Mucosa of descending colon (tissue), 1 donor: ENCODE measurements around a stretch of chr2.

- PRO-cap: no peak
Measured at GRCh38 chr2:179124290-179125291, 74.7 kb upstream of the CCDC141 start.

- PRO-cap: no peak
Measured at GRCh38 chr2:179183013-179183270, 81.7 kb downstream of the SESTD1 start.

DNA sequence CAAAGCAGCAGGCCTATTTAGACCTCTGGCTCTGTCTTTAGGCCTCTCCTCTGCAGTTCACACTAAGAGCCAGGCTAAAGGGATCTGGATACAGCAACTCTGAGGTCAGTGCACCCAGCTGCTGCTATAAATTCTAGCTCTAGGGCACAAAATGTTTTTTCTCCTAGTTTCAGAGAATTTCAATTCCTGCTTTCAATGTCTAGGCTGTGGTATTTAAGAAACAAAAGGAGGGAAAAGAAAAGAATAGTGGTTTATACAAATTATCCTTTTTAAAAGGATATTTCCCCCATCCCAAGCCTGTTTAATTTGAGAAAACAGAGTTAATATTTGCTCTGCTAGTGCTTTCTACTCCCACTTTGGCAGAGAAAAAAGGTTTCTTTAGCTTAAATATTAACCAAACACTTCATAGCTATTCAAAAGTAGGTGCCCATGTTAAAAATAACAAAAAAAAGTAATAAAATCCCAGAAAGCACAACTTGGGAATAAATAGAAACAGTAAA is 293.6 kb upstream of the SESTD1 start:
- PRO-cap: no peak

DNA sequence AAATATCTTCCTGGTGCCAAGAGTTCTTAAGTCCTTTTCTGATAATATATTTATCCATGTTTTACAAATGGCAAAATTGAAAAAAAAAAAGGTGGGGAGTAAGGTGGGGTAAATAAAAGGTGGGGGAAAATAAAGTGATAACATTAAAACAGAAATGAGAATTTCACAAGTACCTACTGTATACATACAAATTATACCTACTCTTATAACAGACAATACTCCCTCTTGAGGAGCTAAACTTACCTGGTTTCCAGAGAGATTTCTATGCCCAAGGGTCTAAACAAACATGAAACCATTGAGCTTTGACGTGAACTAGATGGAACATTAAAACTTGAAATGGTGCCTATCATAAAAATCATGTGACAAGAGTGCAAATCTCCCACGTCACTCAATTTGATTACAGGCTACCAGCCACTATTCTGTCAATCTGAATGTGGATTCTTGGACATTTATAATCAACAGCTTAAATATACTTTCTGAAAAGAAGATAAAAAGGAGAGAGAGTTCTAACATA is 297.0 kb upstream of the SESTD1 start:
- PRO-cap: no peak

- PRO-cap: no peak
Measured at GRCh38 chr2:179594305-179594576, 267.2 kb downstream of the ZNF385B start.

- PRO-cap: no peak
Measured at GRCh38 chr2:179970454-179971359, 36.4 kb downstream of the CWC22 start.

DNA sequence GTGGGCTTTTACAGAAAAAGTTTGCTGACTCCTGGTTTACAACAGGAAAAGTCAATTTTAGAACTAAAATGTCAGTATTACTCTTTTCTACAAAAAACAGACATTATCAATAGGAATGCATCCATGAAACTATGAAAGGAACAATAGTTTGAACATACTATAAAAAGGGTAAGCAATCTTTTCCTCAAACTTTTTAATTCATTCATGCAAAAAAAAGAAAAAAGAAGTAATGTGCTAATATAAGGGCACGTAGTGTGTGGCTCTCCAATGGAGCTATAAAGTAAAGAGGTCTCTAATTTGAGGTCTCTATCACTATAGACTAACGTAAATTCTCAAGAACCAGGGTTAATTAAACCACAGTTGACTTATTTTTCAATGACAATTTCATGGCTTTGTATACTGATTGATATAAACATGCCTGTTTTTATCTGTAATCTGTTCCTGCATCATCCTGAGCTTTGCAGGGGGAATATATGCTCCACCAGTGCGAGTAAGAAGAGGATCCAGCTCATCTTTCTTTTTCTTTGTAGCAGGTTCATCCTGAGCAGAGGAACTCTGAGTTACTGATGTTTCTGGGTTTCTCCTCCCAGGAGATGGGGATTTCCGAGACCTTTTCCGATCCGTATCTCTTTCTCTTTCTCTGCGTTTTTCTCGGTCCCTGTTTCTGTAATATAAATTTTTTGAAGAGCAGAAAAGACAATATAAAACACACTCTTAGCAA is 25.6 kb downstream of the CWC22 start:
- PRO-cap: no peak

- PRO-cap: no peak
Measured at GRCh38 chr2:181013080-181014120, 33.0 kb downstream of the UBE2E3 start.

DNA sequence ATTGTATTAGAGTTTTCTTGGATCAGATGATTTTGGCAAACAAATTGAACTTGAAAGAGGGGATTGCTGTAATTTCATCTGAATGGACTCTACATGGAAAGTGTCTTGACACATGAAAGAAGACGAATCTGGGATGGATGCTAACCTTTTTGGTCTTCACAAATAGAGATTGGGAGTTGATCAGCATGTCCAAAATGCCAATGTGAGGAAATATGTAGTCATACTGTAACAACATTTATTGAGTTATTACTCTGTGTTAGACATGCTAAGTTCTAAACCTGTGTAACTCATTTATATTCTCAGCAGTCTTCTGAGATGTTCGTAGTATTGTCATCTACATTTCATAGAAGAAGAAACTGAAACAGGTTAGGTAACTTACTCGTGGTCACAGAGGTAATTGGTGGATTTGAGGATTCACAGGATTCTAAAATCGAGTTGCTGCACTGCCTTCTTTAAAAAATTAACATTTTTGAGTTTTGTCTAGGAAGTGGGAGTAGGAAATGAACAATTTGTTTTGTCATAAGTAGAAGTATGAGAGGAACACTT is 162.1 kb downstream of the UBE2E3 start:
- PRO-cap: unidirectional peak, minus-strand start at position 312 of the sequence

DNA sequence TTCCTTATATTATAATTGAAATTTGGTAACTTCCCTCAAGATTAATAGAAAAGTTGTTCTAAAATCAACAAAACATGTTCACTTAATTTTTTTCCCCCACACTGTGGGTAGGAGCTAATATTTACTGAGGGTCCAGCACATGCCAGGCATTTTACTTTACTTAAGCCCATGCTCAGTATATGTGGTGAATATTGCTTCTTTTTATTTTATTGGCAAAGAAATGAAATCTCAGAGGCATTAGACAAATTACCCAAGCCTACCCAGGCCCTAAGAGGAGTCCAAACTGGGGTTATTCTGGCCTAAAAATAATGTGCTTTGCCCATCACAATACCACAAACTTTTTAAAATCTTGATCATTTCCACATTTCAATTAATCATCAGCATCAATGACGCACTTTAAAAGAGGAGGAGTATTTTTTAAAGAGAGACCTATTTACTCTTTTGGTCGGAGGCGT is 152.2 kb upstream of the ITGA4 start:
- PRO-cap: no peak

- PRO-cap: no peak
Measured at GRCh38 chr2:181460844-181461441, 3.8 kb downstream of the ITGA4 start.

DNA sequence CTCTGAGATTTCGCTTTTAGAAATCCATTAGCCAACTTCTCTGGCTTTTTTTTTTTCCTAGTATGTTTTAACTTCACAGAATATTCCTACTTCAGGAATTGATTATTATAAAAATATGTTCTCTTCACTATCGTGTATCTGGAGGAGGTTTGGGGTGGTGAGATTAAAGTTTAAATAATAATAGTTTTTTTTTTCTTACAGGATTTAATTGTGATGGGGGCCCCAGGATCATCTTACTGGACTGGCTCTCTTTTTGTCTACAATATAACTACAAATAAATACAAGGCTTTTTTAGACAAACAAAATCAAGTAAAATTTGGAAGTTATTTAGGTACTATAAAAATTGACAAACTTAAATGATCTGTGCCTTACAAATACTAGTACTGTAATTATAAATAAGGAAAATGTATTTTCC is 22.8 kb downstream of the ITGA4 start:
- PRO-cap: no peak

DNA sequence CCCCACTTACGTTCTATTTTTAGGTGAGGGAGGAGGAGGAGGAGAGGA is 176 bp upstream of the ITPRID2 start:
- PRO-cap: no peak

DNA sequence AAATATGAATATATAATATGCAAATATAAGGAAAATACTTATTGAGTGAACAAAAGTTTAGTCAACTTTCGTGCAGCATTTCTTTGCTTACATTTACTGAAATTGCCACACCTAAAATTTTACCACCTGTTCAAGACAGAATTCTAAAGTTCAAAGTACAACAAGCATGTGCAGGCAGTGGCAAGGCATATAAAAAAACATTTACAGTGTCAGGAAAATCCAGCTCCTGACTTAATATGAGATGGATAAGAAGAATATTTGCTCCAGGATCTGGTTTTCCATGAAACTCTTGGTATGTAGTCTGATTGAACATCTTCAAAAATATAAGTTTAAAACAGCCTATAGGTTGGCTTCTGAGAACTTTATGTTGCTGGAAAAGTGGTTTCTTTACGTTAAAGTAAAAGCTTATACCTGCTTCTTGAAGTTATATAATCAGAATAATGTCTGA is 4.8 kb downstream of the ITPRID2 start:
- PRO-cap: unidirectional peak, plus-strand start at position 200 of the sequence; unidirectional peak, plus-strand start at position 234 of the sequence

DNA sequence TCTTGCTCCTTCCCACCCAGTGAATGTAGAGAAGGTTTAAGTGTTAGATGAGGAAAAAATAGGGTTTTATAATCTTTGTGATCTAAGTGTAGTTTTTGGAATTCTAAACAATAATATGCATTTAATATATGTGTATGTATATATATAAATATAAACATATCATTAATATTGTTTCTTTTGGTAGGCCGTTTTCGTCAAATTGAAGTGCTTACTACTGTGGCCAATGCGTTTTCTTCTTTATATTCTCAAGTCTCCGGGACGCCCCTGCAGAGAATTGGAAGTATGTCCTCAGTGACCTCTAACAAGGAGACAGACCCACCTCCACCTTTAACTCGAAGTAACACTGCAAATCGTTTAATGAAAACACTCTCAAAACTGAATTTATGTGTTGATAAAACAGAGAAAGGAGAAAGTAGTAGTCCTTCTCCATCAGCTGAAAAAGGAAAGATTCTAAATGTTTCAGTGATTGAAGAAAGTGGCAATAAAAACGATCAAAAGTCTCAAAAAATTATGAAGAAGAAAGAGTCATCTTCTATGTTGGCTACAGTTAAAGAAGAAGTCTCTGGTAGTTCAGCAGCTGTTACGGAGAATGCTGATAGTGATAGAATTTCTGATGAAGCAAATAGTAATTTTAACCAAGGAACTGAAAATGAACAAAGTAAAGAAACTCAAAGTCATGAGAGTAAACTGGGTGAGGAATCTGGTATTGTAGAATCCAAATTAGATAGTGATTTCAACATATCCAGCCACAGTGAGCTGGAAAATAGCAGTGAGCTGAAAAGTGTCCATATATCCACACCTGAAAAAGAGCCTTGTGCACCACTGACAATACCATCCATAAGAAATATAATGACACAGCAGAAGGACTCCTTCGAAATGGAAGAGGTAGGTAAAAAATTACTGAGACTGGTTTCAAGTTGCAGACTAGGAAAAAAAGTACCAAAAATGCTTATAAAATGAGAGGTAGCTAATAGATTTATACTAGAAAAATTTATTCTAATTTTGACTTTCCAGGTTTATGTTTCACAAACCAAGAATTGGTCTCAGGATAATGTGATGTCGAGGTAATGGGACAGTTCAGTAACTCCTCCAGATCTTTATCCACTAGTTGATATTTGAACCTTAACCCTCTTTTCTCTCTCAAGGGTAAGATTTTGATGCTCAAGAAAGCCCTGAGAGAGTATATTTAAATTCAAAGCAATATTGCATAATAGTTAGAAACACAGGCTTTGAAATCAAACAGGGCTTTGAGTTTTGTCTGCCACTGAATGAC is 10.5 kb downstream of the ITPRID2 start:
- PRO-cap: no peak

GRCh38 chr2:182030982-182031469 is 45.4 kb downstream of the PPP1R1C start:
- PRO-cap: no peak

DNA sequence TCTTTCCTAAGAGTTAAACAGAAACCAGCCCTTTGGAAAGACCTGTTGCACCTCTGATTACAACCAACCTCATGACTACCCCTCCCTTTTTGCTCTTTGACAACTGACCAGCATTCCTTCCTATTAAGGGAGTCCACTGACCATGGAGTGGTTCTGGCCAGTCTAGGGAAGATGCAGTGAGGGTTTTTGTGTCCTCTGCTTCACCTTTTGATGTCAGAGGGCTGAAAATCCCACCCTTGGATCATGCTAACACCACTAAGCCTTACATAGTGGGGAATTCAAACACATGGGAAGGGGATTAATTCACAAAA is 44.6 kb upstream of the FRZB start:
- PRO-cap: no peak

DNA sequence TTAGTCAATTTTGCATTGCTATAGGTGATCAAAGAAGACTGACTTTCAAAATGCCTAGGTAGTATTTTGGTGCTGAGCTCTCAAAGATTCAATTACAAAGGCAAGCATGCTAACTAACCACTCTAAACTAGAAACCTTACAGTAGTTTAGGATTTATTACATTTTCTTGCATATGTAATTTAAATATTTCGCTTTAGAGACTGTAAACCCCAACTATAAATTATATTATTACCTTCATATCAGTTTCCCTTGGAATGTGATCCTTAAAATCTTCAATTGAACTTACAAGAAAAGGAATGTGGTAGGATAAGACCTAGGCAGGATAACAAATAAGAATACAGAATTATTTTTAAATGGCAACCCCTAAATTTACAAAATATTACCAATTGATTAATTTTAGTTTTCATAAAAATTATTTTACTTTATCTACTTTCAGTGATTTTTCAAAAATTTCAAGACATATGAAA is 68.1 kb upstream of the FRZB start:
- PRO-cap: no peak

GRCh38 chr2:182973923-182974911 is 64.0 kb downstream of the NCKAP1 start:
- PRO-cap: no peak

GRCh38 chr2:183001980-183002790 is 36.1 kb downstream of the NCKAP1 start:
- PRO-cap: no peak